ENCODE results near the gene TMEM174.

GRCh38 chr5:72378600-72379012, 58.4 kb downstream of the PTCD2 start:
- RRBS, result no CpG with 5 or more reads among the region's 4 CpGs

GRCh38 chr5:72560420-72560770, 53.2 kb upstream of the ZNF366 start:
- RRBS, result no CpG with 5 or more reads among the region's 1 CpG

- RRBS, result no CpG with 5 or more reads among the region's 5 CpGs
Measured at GRCh38 chr5:72604525-72604979, 97.3 kb upstream of the ZNF366 start.

- RRBS, result no CpG with 5 or more reads among the region's 3 CpGs
Measured at GRCh38 chr5:72911490-72912201, 44.2 kb upstream of the FCHO2 start.

GRCh38 chr5:73119089-73120232, 914 bp upstream of the TMEM171 start:
- RRBS, result 10% methylated on average over 12 of the region's 55 CpGs

DNA sequence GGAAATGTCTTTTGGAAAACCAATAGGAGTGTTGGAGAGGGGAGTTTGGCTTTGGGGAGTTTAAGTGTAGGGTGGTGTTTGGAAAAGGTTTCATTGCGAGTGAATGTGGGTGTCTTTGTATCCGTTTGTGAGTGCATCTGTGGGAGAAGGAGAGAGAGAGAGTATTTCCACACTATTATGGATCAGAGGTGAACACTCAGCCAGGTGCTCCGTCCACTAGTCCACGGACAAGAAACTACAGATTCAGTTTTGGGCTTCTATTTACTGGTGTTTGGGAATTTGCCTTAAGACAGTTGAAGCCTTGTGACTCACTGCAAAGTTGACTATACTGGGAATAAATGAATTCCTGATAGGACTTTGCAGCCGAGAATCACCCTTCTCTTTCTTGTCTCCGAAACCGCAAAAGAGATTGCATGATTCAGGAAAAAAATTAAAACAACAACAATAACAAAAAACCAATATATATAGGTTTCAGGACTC, 626 bp downstream of the TMEM171 start:
- RRBS, result no CpG with 5 or more reads among the region's 7 CpGs

DNA sequence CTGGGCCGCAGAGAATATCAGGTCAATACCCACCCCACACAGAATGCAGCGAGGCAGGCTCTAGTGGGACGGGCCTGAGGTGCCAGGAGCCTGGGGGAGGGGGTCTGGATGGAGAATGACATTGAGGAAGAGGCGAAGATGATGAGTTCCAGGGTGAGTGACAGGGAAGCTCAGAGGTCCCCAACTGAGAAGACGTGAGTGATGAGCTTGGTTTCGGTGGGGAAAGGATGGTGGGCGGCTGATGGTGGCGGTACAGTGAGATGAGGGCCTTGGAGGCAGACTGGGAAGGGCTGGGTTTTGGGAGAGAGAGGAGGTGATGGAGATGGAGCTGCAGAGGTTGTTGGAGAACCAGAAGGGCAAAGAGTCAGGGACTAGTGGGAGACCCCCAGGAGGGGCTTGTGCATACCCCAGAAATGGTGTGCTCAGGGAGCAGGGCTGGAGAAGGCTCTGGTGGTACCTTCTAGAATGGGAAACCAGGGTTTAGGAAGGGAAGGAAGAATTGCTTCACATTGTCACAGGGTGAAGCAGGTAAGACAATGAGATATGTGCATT, 9.6 kb downstream of the TMEM171 start:
- RRBS, result no CpG with 5 or more reads among the region's 8 CpGs

- RRBS, result no CpG with 5 or more reads among the region's 3 CpGs
Measured at GRCh38 chr5:73172824-73173316, at the start of gene TMEM174. TMEM174 (plus strand) TSS chr5:73173193.

- RRBS, result no CpG with 5 or more reads among the region's 5 CpGs
Measured at GRCh38 chr5:73281351-73281818, 108.4 kb downstream of the TMEM174 start.

DNA sequence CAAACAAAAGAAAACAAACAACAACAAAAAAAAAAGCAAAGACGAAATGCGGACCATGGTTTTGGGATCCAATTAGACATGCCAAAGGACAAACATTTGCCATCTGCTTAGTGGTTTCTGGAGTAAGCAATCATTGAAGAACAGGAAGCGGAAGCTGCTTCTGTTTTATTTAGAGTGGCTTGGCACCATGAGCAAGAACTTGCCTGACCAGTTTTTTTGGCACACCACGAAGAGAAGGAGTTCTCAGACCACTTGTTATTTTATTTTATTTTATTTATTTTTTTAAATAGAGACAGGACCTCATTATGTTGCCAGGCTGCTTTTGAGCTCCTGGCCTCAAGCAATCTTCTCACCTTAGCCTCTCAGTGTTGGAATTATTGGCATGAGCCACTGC, 17.0 kb downstream of the BTF3 start:
- RRBS, result no CpG with 5 or more reads among the region's 4 CpGs

- RRBS, result no CpG with 5 or more reads among the region's 2 CpGs
Measured at GRCh38 chr5:73930780-73931104, 304.7 kb downstream of the ARHGEF28 start.

DNA sequence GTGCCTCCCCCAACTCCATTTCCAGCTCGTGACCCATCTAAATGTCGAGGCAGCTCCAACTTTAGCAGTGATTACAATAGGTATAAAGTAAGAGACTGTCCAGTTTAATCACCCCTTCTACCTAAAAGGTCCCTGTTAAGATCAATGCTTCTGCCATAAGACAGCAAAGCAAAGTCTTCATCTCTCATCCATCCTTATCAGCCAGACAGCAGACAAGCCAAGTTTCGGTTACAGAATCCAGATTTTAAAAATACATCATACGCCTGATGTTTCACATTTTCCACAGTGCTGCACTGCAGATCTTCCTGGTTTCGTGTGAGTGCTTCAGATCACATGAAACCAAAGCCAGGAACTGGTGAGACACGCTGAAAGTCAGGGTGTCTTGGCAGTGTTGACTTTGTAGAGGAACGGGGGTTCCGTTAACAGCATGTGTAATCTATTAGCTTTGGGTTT, 447.7 kb downstream of the ENC1 start:
- RRBS, result no CpG with 5 or more reads among the region's 8 CpGs

DNA sequence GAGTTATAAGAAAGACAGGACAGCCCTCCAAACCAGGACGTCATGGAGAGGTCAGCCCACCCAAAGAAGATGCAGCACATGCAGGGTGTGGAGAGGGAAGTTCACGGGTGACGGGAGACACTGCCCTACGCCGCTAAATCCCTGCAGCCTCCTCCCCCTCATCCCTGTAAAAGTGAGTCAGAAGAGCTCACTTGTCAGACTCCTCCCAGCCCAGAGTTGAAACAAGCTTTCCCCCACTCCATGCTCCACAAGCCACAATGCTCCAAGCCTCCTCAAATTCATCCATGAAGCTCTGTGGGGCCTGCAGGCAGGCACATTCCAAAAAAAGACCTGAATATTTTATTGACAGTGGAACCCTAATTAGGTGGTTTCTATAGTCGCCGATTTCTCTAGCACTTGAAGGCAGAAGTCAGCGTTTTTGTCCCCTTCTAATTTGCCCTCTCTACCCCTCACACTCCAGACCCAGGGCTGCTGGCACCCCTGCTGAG, 97.4 kb downstream of the ENC1 start:
- RRBS, result no CpG with 5 or more reads among the region's 8 CpGs

- RRBS, result no CpG with 5 or more reads among the region's 4 CpGs
Measured at GRCh38 chr5:74713322-74713639, 28.2 kb downstream of the HEXB start.

GRCh38 chr5:74718546-74719036, 33.6 kb downstream of the HEXB start:
- RRBS, result no CpG with 5 or more reads among the region's 5 CpGs

GRCh38 chr5:74767544-74768116, 581 bp downstream of the NSA2 start:
- RRBS, result no CpG with 5 or more reads among the region's 15 CpGs

- RRBS, result 26% methylated on average over 3 of the region's 7 CpGs
Measured at GRCh38 chr5:74867016-74867215, 729 bp upstream of the FAM169A start.

- RRBS, result no CpG with 5 or more reads among the region's 2 CpGs
Measured at GRCh38 chr5:74877529-74878008, 11.4 kb upstream of the FAM169A start.

GRCh38 chr5:74916618-74917122, 50.5 kb upstream of the FAM169A start:
- RRBS, result no CpG with 5 or more reads among the region's 3 CpGs

GRCh38 chr5:75050730-75052017, 1.2 kb downstream of the GCNT4 start:
- RRBS, result 49% methylated on average over 2 of the region's 17 CpGs